Cerebral cortex (tissue), 2 donors: ENCODE measurements around a stretch of chr20.

DNA sequence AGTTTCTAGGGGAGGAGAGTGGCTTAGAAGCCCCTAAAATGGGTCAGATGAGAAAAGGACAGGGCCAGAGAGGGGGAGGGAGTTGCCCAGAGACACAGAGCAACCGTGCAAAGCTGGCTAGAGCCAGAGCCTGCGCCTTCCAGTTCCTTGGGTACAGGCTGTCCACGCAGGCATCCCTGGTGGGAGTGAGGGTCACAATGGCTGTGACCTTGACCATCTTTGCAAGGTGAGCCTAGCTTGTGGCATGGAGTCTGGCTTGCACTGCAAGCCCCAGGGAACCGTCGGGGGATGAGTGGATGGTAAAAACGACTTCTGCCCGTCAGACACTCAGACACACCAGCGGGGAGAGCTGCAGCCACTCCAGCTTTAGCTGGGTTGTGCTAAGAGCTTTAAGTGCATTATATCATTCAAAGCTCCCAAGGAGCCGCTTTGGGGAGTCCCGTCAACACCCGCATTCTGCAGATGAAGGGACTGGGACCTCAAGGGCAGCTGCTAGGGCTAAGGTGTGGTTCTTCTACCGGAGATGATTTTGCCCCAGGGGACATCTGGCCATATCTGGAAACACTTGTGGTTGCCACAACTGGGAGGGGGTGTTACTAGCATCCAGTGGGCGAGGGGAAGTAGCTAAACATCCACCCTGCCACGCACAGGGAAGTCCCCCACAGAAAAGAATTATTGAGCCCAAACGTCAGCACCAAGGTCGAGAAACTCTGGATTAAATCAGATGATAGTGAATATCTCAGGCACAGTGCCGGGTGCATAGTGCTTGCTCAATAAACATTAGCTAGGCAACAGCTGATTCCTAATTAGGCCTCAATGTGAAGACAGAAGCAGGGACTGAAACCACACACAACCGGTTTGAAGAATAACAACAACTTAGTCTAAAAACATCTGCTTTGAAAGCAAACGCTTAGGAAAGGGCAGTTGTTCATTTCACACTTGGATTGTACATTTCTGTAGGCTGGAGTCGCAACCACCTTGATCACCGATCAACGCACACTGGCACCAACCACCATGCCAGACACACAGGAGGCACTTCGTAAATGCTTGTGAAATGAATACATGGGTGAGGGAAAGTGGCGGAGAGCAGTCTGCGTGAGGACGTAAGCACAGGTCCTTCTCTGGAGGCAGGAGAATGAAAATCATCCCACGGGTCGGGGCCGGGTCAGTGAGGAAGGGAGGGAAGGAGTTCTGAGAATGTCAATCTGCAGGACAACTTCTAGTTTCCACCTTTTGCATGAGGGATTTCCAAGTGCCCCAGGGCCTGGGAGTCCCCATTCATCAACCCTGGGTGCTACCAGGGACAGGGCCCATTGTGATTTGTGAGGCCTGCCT, 29.5 kb downstream of the PMEPA1 start:
- PRO-cap, 2 experiments = no peak in any of the 2 experiments

GRCh38 chr20:57692777-57693776, 16.7 kb downstream of the PMEPA1 start:
- PRO-cap, 2 experiments = no peak in any of the 2 experiments

- PRO-cap, 2 experiments = no peak in any of the 2 experiments
These were observed 3.6 kb downstream of the PMEPA1 start for GRCh38 chr20:57706018-57706826.

- PRO-cap, 2 experiments = no peak in any of the 2 experiments
These were observed 38.1 kb upstream of the PMEPA1 start for GRCh38 chr20:57747906-57748312.

- PRO-cap, 2 experiments = no peak in any of the 2 experiments
These were observed 193.1 kb upstream of the C20orf85 start for GRCh38 chr20:57957613-57957940.

- PRO-cap, 2 experiments = no peak in any of the 2 experiments
These were observed 191.7 kb upstream of the C20orf85 start for GRCh38 chr20:57959025-57959436.

- PRO-cap, 2 experiments = no peak in any of the 2 experiments
These were observed 136.1 kb upstream of the C20orf85 start for GRCh38 chr20:58014529-58015113.

DNA sequence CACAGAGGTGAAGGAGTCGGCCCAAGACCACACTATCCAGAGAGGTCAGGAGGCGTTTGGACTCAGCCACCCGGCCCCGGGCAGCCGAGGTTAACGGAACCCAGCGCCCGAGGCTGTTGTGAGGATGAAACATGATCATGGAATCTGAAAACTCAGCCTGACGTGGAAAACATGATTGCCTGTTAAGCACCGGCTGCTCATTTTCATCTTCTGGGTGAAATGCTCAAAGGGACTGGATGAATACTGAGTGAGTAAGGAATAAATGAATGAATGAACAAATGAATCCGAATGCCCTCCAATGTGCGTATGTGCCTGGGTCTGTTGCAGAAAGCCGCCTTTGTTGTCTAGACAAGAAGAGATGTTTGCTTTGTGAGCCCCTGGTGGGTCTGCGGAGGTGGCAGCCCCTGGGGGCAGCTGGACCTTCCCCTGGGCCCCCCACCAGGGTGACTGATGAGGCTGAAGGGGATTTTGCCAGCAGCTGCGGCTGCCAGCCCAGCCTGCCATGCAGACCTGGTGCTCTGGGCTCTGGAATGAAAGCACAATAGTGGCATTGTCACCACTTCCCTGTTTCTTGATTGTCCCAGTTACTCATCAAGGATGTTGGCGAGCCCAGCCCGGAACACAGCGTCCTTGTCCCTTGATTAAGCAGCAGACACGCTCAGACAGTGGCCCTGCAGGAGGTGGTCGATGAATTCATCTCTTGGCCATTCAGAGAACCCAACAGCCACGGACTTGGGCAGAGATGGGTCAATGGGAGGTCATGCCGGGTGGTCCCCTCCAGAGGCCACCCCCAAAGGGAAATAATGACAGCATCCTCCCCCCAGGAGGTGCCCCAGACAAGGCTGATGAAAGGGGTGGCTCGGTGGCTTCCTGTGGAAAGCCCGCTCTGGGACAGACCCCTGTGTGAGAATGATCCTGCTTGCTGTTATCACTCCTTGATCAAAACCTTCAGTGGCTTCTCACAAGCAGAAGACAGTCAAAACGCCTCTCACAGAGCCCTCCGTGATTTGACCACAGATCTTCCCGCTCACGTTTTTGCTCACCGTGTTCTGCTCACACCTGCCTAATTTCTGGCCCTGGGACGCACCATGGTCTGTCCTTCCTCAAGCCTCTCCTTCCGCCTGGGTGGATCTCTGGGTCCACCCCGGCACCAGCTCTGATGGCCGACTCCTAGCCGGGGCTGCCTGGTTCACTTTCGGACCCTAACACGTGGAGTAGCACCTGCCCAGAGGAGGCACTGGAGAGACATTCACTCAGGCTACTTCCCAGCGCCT, 133.1 kb upstream of the C20orf85 start:
- PRO-cap, 2 experiments = peak in 1 of 2 experiments; most common plus-strand start position 655 of the sequence (in 1); most common minus-strand start position 212 of the sequence (in 1)

DNA sequence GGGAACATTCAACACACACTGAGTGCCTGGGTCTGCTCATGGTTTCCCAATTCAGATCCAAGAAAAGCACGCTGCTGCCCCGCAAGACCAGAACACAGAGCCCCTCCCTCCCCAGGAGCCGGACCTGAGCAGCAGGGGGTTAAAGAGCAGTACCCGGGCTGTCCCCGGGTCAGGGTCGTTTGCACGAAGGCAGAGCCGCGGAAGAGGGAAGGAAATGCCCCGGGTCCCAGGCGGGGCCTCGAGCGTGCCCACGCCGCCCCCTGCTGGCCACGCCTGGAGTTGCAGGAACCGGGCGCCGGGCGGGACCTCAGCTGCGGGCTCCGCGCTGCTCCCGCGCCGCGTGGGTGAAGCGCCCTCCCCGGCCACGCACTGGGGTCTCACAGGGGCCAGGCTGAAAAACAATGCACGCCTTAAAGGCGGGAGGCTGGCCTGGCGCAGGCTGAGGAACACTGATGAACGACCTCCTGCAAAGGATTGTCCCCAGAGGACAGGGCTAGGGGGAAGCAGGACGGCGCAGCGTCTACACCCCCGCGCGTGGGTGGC, 28.8 kb downstream of the C20orf85 start:
- PRO-cap, 2 experiments = no peak in any of the 2 experiments

- PRO-cap, 2 experiments = no peak in any of the 2 experiments
These were observed 8.5 kb upstream of the ANKRD60 start for GRCh38 chr20:58236888-58237457.

DNA sequence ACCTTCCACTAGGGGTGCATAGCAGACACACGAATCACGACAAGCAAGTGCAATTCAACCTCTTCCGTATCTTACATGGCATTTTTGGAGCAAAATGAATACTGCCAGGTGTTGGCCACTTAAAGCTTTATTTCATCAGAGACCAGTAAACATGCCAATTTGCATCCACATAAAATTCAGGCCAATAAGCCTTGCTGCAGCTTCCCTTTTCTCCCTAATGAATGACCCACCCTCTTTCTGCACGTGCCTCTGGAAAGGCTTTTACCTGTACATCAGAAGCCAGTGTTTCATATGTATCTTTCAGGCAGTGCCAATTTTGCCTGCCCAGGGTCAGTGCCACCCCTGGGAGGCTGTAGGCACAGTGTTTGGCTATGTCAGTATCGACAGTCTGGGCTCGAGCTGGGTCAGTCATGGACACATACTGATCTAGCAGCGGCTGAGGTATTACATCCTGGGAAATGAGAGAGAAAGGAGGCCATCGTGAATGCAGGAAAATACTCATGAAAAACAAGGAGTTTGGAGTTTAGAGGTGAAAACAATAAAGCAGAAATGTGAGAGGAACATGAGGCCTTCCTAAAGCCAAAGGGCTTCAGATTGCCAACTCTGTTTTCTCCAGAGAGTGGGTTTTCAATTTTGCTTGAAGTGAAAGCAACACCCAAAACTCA, 11.1 kb upstream of the ANKRD60 start:
- PRO-cap, 2 experiments = no peak in any of the 2 experiments

- PRO-cap, 2 experiments = no peak in any of the 2 experiments
These were observed 39.3 kb upstream of the ANKRD60 start for GRCh38 chr20:58267785-58268089.

GRCh38 chr20:58448516-58449239, 59.6 kb downstream of the VAPB start:
- PRO-cap, 2 experiments = no peak in any of the 2 experiments

DNA sequence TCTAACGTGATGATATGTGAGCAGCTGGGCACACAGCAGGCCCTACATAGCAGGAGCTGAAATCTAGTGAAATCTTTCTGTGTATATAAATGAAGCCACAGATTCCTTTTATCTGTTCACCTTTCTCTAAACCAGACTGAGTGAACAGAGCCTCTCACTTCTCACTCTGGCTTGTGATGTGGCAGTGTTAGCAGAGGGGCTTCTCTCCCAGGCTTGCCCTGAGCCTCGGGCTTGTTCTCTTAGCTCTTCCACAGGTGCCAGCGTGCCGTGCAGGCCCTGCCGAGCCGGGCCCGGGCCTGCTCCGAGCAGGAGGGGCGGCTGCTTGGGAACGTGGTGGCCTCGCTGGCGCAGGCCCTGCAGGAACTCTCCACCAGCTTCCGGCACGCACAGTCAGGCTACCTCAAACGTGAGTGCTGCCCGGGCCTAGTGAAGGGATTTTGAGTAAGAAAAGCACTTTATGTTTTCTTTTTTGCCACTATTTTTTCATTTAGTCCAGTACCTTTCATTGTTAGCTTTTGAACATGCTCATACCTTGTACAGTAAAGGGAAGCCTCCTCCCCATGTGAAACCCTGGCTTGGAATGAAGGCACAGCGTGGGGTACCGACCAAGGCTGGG, 18.1 kb downstream of the STX16 start:
- PRO-cap, 2 experiments = no peak in any of the 2 experiments

GRCh38 chr20:58676011-58676721, 16.4 kb upstream of the NPEPL1 start:
- PRO-cap, 2 experiments = no peak in any of the 2 experiments

- PRO-cap, 2 experiments = no peak in any of the 2 experiments
These were observed 24.5 kb downstream of the NPEPL1 start for GRCh38 chr20:58717072-58717625.

DNA sequence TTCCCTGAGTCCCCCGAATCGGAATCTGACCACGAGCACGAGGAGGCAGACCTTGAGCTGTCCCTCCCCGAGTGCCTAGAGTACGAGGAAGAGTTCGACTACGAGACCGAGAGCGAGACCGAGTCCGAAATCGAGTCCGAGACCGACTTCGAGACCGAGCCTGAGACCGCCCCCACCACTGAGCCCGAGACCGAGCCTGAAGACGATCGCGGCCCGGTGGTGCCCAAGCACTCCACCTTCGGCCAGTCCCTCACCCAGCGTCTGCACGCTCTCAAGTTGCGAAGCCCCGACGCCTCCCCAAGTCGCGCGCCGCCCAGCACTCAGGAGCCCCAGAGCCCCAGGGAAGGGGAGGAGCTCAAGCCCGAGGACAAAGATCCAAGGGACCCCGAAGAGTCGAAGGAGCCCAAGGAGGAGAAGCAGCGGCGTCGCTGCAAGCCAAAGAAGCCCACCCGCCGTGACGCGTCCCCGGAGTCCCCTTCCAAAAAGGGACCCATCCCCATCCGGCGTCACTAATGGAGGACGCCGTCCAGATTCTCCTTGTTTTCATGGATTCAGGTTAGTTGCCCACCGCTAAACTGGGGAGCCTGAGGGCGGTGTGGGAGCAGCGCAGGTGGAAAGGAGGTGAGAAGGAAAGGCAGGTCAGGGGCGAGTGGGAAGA, 50.8 kb upstream of the GNAS start:
- PRO-cap, 2 experiments = no peak in any of the 2 experiments

- PRO-cap, 2 experiments = no peak in any of the 2 experiments
These were observed 41.0 kb upstream of the GNAS start for GRCh38 chr20:58850100-58850741.

DNA sequence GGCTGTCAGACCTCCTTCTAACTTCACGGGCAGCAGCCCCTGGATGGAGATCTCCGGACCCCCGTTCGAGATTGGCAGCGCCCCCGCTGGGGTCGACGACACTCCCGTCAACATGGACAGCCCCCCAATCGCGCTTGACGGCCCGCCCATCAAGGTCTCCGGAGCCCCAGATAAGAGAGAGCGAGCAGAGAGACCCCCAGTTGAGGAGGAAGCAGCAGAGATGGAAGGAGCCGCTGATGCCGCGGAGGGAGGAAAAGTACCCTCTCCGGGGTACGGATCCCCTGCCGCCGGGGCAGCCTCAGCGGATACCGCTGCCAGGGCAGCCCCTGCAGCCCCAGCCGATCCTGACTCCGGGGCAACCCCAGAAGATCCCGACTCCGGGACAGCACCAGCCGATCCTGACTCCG, 37.1 kb upstream of the GNAS start:
- PRO-cap, 2 experiments = no peak in any of the 2 experiments

DNA sequence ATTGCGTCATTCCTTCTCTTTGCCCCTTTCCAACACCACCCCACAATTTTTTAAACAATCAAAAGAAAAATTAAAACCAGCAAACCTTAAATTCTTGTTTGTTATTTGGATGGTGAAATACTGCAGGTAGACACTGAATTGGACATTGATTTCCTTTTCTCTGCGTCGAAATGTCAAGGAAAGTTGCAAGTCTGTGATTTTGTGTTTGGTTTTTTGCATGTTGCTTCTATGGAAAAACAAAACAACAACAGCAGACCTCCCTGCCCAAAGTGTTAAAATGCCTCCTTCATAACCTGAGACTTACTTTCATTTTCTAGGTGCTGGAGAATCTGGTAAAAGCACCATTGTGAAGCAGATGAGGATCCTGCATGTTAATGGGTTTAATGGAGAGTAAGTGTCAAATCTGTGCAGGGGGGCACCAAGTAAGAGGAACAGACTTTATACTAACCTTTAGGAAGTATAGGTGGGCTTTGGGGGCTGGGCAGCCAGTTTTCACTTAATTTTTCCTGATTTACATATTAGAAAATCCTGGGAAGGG, 4.1 kb downstream of the GNAS start:
- PRO-cap, 2 experiments = no peak in any of the 2 experiments